Subcutaneous preadipocyte (primary cell): ENCODE results near the genes ABCG1, TMPRSS3 and CRYAA.

DNA sequence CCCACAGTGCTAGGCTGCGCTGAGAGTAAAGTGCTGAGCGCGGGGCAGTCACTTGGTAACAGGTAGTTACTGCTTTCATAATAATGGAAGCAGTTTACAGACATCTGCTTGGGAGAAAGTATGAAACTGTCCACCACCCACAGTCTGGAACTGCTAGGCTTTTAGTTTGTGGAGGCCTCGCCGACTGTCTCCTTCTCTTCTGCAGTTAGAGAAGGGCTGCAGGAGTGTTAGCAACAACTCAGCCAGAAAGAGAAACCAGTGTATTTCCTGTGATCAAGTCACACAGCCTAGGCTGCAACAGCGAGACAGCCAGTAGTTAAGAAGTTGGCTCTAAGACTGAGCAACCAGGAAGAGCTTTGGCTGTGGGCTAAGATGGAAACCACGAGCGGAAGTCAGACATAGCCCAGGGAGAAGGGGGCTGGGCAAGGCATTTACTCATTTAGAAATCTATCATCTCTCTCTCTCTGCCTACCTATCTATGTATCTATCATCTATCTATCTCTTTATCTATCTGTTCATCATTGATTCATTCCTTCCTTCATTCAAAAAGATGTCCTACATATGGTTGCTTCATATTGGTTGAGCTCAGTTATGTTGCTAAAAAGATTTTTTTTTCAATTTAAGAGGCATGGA, 30.7 kb upstream of the ABCG1 start:
- CAGE, long polyA plus RNA: no peak

DNA sequence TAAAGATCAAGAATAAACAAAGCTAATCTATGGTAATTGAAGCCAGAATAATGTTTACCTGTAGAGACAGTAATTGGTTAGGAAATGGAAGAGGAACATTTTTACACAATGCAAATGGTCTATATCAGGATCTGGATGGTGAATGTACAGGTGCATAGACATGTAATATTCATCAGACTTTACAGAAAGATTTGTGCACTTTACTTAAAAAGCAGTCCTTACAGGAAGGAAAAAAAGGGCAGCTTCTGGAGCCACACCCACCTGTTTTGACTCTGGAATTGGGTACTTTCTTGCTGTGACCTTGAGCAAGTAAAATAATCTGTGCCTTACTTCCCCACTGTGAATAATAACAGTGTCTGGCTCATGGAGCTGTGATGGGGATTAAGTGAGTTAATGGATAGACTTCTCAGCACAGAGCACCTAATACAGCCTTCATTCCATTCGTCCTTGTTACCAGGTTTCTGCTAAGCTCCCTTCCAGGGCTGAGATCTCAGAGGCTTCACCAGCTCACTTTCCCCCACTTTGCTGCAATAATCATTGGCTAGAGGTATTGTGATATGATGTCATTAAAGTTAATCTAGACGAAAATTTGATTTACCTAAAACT, 20.1 kb upstream of the ABCG1 start:
- CAGE, long polyA plus RNA: no peak

DNA sequence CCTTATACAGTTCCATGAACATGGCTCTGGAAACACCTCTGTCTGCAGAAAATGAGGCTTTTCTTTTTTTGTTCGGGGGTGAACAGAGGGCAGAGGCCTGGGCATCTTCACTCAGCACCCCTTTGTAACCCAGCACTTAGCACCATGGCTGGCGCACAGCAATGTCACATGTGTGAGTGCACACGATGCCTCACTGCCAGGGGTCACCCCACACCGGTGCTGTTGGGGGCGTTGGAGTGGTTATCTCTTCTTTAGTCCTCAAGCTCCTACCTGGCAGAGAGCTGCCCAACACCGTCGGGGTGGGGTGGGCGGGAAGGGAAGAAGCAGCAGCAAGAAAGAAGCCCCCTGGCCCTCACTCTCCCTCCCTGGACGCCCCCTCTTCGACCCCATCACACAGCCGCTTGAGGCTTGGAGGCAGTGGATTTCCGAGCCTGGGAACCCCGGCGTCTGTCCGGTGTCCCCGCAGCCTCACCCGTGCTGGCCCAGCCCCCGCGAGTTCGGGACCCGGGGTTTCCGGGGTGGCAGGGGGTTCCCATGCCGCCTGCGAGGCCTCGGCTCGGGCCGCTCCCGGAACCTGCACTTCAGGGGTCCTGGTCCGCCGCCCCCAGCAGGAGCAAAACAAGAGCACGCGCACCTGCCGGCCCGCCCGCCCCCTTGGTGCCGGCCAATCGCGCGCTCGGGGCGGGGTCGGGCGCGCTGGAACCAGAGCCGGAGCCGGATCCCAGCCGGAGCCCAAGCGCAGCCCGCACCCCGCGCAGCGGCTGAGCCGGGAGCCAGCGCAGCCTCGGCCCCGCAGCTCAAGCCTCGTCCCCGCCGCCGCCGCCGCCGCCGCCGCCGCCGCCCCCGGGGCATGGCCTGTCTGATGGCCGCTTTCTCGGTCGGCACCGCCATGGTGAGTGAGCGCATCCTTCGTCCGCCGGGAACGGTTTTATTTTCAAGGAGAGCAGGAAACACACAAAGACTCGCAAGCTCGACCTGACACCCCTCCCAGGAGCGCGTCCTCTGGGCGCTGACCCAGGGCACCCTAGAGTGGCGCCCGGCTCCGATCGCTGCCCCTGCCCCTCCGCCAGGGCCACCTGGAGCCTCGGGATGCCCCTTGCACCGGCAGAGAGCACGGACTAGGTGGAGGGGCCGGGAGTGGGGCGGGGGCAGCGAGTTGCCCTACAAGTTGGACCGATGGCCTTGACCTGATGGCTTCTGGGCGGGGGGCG, at the start of gene ABCG1:
TSS of gene ABCG1 (plus strand) at position 728 of the 1,211 bp plus-strand sequence.
- CAGE, long polyA plus RNA: no peak

DNA sequence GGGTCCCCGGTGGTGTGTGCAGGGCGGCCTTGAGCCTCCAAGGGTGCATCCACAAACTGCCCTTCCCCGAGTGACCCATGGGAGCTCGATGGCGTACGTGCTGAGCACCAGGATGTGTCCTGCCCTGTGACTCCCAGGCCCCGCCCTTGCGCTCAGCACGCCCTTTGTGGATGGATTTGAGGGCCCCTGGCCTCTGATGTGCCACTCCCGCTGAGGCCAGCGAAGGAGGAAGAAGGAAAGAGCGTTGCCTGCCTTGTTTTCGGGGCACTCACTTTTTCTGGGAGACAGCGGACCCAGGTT, 1.7 kb upstream of the TFF3 start:
- CAGE, long polyA plus RNA: no peak

- CAGE, long polyA plus RNA: no peak
These were observed 2.2 kb upstream of the TFF3 start for GRCh38 chr21:42317248-42317894.

- CAGE, long polyA plus RNA: no peak
These were observed at the start of gene TMPRSS3 for GRCh38 chr21:42395720-42396377. Gene TMPRSS3 (minus strand): TSS chr21:42396052.

- CAGE, long polyA plus RNA: no peak
These were observed 18.8 kb downstream of the RSPH1 start for GRCh38 chr21:42477133-42477675.

- CAGE, long polyA plus RNA: no peak
These were observed 804 bp upstream of the RSPH1 start for GRCh38 chr21:42496780-42497275.

- CAGE, long polyA plus RNA: no peak
These were observed 4.6 kb downstream of the SLC37A1 start for GRCh38 chr21:42517964-42518877.

DNA sequence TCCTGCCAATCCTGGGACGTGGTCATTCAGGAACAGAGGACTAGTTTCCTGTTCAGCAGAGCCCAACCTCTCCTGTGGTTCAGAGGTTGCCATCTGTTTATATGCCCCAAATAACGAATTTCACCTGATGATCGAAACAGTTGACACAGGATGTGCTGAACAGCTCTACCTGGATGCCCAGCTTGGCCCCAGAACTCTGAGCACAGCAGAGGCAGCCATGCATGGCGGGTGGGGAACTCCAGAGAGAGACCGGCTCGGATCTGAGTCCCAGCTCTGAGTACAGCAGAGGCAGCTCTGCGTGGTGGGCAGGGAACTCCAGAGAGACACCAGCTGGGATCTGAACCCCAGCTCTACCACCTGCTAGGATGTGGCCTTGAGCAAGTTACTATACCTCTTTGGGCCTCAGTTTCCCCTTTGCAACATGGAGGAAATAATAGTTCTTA, 22.2 kb downstream of the SLC37A1 start:
- CAGE, long polyA plus RNA: no peak

DNA sequence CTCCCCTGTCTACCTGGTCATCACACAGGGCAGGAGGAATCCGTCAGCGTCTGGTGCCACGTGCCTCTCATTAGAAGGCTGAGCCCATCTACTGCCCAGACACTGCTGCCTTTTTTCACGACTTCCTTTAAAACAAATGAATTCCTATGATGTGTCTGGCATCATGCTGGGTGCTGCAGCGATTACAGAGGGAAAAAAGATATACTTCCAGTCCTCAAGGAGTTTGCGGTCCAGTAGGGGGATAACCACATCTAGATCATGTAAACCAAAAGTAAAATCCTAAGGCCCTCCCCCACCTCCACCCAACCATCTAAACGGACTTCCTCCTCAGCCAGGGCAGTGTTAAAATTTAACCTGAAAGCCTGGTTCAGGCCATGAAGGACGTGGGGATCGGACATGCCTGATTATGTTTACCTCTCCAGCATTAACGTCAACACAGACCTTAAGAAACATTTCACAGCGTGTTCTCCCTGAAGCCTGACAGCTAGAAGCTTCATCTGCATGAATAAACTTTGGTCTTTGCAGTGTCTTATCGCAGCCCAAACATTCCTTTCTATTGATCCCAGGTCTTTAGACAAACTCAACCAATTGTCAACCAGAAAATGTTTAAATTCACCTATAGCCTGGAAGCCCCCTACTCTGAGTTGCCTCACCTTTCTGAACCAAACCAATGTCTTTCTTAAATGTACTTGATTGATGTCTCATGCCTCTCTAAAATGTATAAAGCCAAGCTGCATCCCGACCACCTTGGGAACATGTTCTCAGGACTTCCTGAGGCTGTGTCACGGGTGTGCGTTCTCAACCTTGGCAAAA, 29.0 kb upstream of the PDE9A start:
- CAGE, long polyA plus RNA: no peak

GRCh38 chr21:42651673-42652270, 1.6 kb upstream of the PDE9A start:
- CAGE, long polyA plus RNA: no peak

DNA sequence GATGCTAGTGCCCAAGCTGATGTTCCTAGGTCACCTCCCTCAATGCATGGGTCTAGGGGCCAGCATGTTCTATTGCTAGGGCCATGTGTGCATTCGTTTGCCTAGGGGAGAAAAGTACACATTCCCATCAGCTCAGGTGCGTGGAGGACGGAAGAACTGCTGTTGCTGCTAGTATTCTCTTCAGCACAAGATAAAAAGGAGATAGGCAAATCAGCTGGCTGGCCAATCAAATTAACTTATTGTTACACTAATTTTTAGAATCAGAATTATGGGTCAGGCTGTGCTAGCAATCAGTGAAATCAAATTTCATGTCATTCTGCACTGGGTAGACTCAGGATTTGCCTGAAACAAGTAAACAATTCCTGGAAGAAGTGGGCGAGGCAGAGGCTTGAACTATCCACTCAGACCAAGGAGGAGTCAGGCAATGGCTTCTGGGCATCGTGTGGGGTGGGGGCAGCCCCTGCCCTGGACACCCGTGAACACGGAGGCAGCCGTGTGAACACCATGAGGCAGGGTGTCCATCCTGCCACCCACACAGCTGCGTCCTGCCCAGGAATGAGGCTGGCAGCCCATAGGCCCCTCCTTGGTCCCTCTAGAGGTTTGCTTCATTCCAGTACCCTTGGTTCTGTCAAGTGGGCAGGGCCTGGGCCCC, 69.3 kb downstream of the PDE9A start:
- CAGE, long polyA plus RNA: no peak

DNA sequence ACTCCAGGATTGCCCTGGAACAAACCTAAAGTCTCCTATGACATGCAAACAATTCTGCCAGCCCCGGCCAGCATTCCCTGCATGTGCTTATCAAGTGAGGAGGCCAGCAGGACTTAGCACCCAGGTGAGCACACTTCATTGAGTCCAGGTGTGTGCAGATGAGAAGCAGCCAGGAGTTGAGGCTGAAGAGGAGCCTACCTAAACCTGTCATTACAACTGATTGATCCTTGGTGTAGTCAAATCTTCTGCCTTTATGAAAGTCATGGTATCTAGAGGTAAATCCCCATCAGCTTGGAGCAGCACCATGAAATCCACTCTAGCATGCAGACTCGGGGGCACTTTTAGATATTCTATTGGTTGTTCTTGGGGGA, 69.8 kb downstream of the PDE9A start:
- CAGE, long polyA plus RNA: no peak

- CAGE, long polyA plus RNA: no peak
These were observed 95.7 kb downstream of the WDR4 start for GRCh38 chr21:42783421-42784240.

GRCh38 chr21:43168968-43169273, at the start of gene CRYAA:
Gene CRYAA (plus strand): TSS chr21:43169008.
- CAGE, long polyA plus RNA: no peak

DNA sequence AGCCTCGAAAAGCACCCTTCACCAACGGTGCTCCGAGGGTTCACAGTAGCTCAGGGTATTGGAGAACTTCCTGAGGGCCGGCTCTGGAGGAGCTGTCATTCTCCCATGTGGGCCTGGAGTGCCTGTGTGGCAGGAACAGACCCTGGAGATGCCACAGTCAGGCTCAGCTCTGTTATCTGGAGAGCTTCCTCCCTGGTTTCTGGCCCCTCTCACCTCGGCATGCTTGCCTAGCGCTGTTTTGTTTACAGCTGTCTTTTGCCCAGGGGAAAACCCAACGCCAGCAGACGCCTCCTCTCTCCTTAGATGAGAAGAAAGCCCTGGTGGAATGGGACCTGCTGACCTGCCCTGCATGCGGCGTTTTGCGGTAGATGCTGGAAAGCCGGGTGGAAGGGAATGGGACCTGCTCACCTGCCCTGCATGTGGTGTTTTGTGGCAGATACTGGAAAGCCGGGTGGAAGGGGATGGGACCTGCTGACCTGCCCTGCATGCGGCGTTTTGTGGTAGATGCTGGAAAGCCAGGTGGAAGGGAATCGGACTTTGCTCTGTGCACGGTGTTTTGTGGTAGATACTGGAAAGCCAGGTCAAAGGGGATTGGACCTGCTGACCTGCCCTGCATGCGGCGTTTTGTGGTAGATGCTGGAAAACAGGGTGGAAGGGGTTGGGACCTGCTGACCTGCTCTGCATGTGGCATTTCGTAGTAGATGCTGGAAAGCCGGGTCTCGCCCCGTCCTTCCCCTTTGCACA, 105.0 kb downstream of the CRYAA start:
- CAGE, long polyA plus RNA: no peak

DNA sequence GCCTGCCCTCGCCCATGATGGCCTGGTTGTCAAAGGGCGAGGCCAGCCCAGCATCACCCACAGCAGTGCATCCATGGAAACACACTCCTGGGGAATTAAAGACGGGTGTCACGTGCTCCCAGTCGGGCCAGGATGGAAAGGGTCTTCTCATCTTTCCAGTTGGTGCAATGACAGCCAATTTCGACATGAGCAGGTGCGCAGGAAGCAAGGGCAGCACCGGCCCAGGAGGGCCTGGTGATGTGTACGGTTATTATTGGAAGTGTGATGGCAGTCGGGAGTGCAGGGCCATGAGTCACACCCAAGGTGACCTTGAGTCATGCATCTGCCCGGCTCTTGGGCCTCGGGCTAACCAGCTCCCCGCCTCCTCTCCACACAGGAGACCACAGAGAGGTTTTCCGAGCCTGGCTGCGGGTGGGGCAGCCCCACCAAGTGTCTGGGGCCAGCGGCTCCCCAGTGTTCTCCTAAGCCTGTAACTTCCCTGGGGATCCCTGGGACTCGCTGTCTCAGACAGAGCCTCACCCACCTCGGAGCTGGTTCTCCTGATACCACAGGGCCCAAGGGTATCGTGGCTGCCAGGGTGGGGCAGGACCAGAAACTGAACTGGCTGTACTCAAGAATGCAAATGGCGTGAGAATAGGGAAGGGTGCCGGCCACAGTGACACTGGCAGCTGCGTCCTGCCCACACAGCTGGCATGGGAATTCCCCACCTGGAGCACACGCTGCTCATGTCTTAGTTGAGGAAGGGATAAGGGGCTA, 119.8 kb downstream of the SIK1 start:
- CAGE, long polyA plus RNA: no peak

GRCh38 chr21:43345784-43346436, 81.0 kb downstream of the SIK1 start:
- CAGE, long polyA plus RNA: no peak

- CAGE, long polyA plus RNA: no peak
These were observed 277 bp downstream of the HSF2BP start for GRCh38 chr21:43659097-43659324.